HTERT-HM (cell line): ENCODE results near the gene ISX.

GRCh38 chr22:32622416-32623075, 147.9 kb downstream of the FBXO7 start:
- RRBS = no CpG with 5 or more reads among the region's 6 CpGs

GRCh38 chr22:32649312-32650073, 152.0 kb upstream of the TIMP3 start:
- RRBS = no CpG with 5 or more reads among the region's 11 CpGs

- RRBS = no CpG with 5 or more reads among the region's 14 CpGs
Measured at GRCh38 chr22:32764724-32765491, 36.6 kb upstream of the TIMP3 start.

- RRBS = no CpG with 5 or more reads among the region's 4 CpGs
Measured at GRCh38 chr22:32808565-32809070, 7.1 kb downstream of the TIMP3 start.

- RRBS = no CpG with 5 or more reads among the region's 14 CpGs
Measured at GRCh38 chr22:32818528-32819256, 17.2 kb downstream of the TIMP3 start.

GRCh38 chr22:32850849-32851538, 49.5 kb downstream of the TIMP3 start:
- RRBS = no CpG with 5 or more reads among the region's 9 CpGs

DNA sequence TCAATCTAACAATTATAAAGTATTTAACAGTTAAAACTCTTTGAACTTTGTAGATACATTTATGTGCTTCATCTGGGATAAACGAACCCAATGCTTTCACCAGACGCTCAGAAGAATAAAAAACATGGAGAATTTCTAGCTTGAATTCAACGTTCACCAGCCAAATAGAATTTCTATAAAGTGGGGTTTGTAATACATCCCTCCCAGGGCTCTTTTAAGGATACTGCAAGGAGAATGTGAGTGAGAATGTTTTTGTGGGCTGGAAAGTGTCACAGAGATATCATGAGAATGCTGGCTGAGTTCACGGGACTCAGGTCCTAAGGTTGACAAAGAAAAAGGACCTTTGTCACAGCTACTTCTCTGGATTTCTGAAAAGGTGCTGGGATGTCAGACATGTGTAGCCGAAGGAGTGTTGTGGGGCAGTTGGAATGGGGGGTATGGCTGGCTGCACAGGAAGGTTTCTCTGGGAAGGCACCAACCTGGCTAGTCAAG, 54.4 kb downstream of the TIMP3 start:
- RRBS = no CpG with 5 or more reads among the region's 5 CpGs

DNA sequence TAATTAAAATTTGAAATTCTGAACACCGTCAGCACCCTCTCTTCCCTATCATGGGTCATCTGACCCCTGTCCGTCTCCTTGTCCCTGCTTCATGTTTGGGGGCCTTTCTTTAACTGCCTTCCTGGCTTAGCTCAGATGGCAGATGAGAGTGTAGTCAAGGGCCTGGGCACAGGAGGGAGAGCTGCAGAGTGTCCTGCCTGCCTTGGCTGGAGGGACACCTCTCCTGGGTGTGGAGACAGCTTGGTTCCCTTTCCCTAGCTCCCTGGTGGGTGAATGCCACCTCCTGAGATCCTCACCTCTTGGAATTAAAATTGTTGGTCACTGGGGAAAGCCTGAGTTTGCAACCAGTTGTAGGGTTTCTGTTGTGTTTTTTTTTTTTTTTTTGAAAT, 59.0 kb downstream of the TIMP3 start:
- RRBS = no CpG with 5 or more reads among the region's 2 CpGs

DNA sequence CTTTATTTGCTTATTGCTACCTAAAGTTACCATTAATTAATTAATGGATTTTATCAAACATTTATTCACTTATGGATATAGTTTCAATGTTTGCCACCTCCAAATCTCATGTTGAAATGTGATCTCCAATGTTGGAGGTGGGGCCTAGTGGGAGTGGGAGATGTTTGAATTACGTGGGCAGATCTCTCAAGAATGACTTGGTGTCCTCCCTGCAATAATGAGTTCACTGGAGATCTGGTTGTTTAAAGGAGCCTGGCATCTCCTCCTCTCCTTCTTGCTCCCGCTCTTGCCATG, 51.3 kb upstream of the SYN3 start:
- RRBS = no CpG with 5 or more reads among the region's 2 CpGs

DNA sequence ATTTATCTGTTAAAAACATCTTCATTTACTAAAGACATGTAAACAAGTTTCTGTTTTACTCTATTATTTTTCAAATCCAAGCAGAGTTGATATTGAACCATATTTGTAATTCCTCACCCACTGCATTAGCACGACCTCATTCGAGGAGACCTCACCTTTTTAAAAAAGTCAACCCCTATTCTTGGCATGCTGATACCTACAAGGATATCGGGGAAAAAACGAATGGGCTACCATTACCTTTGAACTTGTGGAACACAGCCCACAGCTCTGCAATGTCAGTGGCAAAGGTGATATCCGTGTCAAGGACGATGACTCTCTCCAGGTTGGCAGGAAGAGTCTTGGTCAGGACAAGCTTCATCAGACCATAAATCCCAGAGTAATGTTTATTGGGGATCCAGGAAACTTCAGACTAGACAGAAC, 355.7 kb downstream of the LARGE1 start:
- RRBS = no CpG with 5 or more reads among the region's 6 CpGs

- RRBS = no CpG with 5 or more reads among the region's 4 CpGs
Measured at GRCh38 chr22:33571928-33572490, 348.3 kb downstream of the LARGE1 start.

DNA sequence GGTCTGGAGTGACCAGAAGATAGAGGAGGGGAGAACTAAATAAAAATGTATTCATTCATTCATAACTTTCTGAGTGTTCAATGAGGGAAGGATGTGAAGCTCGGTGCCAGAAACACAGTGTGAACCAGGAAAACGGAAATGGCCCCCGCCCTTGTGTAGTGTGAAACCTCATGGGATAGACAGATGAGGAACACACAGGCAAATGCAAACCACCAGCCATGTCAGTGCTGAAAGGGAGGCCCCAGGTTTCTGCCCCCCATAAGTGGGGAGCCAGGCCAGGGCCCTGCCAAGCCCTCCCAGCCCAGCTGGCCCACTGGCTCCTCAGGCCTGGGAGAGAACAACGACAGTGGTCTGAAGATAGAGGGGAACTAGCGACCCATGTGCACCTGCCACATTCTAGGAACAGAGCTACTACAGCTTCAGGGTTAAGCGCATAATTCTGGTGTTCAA, 30.5 kb downstream of the LARGE1 start:
- RRBS = no CpG with 5 or more reads among the region's 6 CpGs

DNA sequence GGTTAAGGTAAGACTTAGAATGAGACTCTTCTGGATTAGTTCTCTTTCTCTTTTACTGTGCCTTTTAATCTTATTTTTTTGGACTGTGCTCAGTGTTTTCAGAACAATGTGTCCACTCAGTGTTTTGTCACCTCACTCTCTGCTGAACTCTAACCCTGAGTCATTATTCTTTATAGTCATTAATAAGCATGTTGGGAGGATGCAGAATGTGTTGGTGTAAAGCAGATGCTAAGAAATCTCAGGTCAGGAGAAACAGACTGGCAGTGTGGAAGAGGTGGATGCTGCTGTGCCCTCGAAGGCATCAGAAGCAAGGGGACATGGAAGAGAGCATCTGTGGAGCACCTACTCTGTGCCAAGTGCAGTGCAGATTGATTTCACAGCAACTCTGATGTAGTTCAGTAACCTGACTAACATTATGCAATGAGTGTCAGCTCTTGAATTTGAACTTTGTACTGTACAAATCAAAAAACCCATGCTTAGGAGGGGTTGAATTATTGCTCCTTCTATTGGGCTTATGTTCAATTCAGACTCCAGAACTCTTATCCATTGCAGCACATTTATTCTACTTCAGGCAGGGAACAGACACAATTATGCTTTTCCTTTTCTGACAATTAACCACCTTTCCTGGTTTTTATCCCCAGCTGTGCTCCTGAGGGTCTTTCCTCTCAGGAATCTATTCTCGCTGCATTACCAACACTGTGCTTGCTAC, 80.8 kb upstream of the LARGE1 start:
- RRBS = no CpG with 5 or more reads among the region's 2 CpGs

- RRBS = no CpG with 5 or more reads among the region's 3 CpGs
Measured at GRCh38 chr22:34627128-34627587, 438.8 kb upstream of the ISX start.

- RRBS = no CpG with 5 or more reads among the region's 2 CpGs
Measured at GRCh38 chr22:34932007-34932377, 134.0 kb upstream of the ISX start.

GRCh38 chr22:35065623-35066507, at the start of gene ISX:
TSS of gene ISX (plus strand) at chr22:35066158.
- RRBS = no CpG with 5 or more reads among the region's 6 CpGs

GRCh38 chr22:35111249-35111907, 45.4 kb downstream of the ISX start:
- RRBS = no CpG with 5 or more reads among the region's 5 CpGs

DNA sequence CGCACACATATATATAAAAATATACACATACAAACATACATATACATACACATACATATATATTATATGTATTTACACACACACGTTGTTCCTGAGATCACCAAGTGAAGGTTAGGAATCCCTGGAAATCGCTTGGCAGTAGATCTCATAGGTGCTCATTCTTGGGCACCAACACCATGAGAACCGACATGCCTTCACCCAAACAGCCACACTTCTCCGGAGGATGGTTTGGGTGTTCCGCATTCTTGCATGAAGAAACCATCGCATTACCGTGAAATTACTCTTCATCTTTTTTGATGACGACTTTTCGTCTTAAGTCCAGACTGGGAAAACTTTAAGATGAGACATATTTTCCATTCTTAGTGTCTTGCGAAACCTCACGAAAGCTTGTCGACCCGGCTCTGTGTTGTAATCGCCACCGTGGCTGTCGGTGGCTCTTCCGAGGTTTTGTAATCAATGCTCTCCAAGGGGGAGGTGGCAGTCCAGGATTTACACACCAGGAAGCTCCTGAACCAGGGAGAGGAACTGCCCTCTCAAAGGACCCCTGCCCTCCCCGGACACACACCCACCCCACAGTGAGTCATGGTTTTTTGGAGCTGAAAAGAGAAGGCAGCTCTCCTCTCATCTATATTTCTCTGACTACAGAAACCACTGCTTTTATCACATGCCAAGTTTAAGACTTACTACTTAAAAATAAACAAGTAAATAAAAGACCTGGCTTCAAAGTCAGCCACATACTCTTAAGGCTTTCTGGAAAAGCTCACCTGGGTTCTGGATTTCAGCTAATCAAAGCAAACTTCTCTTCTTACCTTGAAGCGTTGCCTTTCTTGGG, 1.8 kb downstream of the TOM1 start:
- RRBS = no CpG with 5 or more reads among the region's 20 CpGs

GRCh38 chr22:35307283-35307919, 7.7 kb downstream of the TOM1 start:
- RRBS = no CpG with 5 or more reads among the region's 10 CpGs

DNA sequence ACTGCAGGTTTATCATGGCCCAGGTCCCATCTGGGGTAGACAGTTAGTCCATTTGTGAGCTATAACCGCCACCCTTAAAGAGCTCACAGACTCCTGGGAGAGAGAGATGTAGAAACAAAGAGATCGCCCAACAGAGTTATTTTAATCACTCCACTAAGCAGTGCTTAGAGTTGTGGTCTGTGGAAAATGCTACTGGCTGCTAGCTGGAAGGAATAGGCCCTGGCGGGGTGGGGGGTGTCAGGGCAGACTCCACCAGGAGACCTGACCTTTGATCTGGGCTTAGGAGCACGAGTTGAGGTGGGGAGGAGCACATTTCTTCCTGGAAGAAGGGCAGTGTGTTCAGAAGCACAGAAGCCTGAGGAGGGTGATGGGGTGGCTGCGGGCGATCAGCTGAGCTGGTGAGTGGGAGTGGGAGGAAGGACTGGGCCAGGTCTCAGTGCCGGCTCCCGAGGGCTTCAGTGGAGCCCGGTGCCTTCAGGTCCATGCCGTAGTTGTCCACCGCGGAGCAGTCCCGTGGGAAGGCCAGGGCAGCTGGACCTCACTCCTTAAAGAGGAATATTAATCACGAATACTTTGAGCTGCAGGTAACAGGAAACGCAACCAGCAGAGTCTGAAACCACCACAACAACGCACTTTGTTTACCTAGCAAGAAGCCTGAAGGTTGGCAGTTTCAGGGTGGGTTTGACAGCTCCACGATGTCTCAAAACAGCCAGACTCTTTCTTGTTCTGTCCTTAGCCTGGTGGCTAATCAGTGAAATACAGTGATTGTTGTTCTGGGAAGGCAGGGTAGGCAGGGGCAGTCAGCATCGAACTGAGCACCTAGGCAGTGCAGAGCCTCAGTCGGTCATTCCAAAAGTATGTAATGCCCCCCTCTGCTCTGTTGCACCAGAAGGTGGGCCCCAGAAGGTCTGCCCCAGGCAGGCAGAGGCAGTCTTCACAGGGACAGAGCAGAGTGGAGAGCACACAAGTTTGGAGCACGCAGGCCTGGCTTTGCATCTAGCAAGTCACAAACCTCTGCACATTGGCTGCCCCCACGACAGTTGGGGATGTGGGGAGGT, 11.4 kb downstream of the TOM1 start:
- RRBS = no CpG with 5 or more reads among the region's 21 CpGs